Myometrial cell (primary cell): ENCODE measurements around a stretch of chr6.

GRCh38 chr6:37818127-37819276 lies 1.0 kb upstream of the ZFAND3 start:
- RAMPAGE, long total RNA = no peak

DNA sequence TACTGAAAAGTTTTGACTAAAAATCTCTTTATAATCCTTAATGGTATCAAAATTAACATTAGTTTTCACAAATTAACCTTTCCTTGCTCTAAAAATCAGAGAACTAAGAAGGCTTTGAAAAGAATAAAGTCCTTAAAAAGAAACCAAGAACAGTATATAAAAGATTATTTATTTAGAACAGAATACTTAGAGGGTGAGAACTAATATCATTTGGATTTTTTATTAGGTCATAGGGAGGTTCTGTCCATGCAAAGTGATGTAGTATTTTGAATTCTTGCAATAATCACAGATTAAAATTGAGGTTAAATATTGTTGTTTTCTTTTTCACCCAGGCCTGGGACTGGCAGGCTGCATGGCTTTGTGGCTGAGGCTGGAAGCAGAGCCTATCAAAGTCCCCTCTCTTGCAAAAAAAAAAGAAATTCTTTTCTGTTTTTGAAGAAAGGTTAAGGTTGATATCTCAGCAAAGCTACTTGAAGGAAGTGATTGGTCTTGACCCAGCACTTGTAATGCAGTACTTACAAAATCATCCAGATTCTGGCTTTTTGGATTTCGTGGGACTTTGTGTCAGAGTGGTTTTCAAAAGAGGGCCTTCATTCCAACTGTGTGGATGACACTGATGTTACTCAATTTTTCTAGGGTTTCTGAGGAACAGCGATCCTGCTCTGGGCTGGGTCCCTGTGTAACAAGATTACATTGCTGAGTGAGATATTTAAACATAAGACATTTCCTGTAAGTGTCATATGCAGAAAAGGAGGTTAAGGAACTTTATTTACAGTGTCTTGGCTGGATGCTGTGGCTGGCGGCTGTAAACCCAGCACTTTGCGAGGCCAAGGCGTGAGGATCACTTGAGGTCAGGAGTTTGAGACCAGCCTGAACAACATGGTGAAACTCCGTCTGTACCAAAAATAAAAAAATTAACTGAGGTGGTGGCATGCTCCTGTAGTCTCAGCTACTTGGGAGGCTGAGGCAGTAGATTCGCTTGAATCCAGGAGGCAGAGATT lies 6.5 kb downstream of the ZFAND3 start:
- RAMPAGE, long total RNA = no peak

DNA sequence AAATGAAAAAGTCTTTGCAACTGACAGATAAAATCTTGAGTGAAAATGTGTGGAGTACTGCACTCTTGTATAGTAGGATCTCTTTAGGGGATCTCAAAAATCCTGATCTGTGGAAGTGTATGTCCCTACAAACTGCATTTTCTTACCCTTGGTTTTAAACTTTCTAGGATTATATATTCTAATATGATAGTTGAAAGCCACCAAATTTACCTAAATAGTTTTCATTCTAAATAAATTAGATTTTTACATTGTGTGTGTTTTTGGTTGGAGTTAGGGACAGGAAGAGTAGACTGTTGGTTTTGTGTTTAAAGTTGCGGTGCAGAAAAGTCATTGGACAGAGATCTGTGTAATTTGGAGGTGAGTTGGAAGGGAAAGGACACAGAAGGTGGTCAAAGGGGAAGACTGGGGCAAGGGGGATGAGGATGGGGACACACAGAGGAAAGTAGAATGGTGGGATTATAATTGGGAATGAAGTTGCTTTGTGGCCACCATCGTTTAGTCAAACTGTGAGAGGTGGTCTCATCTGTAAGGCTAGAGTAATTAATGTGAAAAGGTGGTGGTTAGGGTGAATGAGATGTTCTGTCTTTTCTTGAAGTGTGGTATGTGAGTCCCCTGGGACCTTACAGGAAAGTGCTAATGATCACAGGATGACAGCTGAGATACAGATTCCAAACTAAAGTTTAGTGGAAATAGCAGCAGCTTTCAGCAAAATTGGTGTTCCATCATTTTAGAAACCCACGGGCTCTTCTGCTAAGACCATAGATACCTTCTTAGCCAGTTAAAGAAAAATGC lies 10.5 kb downstream of the ZFAND3 start:
- RAMPAGE, long total RNA = no peak

DNA sequence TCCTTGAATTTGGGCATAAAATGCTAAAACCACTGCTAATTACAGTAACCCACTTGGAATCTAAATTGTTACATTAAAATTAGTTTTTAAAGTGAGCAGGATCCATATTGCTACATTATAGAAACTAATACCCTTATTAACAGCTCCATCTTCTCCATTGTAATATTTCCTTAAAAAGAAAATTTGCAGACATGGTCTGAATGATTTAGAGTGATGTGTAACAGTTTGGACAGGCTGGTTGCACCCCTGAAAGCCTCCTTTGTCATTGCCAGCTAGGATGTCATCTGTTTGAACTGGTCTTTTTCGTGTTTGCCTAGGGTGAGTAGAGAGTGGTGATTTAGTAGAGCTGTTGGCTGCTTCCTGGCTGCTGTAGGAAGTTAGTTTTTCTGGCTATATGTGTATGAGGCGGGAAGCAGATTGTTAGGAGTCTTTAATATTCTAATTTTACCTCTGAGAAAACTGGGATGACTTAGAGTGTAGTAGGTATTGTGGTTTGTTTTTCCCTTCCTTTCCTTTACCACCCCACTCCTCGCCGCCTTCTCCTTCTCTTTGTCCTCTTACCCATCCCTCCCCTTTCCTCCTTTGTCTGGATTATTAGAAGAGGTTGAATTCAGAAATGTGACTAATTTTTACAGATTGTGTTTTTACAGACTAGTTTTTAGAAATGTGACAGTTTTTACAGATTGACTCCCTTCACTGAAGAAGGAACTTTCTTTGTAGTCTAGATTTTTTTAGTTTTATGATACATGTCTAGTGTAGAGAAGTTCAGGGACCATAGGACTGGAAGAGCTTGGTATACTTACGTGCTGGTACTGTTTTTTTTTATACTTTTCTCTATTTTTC lies 101.3 kb downstream of the ZFAND3 start:
- RAMPAGE, long total RNA = no peak

DNA sequence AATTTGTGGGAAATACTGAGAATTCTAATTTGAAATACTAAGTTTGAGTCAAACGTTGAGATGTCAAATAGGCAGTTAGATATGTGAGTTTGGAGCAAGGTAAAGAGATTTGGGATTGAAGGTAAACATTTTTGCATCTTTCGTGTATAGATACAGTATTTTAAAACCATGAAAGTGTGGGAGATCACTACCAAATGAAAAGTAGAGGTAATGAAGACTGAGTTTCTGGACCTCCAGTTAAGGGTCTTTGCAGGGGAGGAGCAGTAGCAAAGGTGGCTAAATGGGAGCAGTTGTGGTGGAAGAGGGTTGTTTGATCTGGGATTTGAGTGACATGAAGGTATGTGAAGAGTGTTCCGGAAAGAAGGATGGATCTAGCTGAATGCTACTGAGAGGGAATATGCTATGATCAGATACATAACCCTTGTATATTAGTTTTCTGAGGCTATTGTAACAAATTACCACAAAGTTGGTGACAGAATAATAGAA lies 106.3 kb downstream of the ZFAND3 start:
- RAMPAGE, long total RNA = no peak

GRCh38 chr6:38155662-38156475 lies 336.3 kb downstream of the ZFAND3 start:
- RAMPAGE, long total RNA = no peak

DNA sequence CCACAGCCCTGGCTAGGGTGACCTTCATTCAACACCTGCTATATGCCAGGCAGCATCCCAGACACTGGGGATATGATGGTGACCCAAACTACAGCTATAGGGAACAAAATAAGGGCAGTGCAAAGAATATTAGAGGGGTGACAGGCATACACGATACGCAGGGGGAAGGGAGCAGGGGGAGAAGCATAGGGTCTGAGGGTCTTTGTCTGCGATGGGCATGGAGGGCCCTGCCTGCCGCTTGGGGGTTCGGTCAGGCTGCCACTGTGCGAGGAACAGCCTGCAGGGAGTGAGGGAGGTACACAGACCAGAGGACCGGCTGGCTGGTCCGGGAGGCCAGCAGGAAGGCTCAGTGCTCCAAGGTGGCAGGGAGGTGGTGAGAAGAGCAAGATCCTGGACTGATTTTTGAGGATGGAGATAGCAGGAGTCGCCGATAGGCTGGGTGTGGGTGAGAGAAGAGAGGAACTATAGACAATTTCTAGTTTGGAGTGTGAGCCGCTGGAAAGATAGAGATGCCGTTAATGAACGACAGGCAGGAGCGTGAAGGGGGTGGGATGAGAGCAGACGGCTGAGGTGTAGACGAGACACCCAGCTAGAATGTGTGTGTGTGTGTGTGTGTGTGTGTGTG lies 338.4 kb downstream of the ZFAND3 start:
- RAMPAGE, long total RNA = no peak

- RAMPAGE, long total RNA = no peak
Observed at GRCh38 chr6:38400235-38400911, 239.4 kb downstream of the BTBD9 start.

GRCh38 chr6:38481446-38482167 lies 158.1 kb downstream of the BTBD9 start:
- RAMPAGE, long total RNA = no peak

DNA sequence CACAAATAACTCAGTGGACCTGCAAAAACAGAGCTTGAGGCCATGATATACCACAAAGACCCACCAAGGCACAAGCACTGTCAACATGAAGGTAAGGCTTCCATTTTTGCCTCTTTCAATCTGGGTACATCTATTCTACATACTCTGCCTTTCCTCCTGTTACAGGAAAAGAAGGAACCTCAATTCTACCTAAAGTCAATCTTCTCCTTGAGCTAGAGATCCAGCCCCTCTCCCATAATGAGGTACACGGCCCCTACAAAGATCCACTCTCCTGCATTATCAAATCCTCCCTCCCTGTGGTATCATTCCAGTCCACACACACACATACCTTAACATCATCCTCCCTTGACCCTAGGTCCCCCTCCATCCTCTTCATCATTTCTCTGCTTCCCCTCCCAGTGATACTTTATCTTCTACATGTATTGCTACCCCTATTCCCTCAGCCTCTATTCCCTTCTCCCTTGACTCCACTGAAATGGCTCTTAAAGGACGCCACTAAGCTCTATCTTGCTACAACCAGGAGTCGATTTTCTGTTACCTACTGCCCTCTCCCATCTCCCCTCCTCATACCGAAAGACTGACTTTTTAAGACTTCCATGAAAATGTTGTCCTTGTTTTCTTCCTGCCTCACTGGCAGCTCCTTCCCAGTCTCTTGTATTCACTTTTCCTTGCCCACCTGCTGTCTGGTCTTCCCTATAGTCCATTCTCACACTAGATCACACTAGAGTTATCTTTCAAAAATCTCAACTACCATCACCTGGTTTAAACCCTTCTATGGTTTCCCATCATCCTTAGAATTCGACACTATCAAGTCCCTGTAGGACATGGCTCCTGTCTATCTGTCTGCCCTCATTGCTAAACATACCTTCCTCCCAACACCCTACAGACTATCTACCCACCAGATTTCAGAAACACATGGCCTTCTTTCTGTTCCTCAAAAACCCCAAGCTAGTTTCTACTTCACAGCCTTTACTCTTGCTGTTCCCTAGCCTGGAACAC lies 156.7 kb downstream of the BTBD9 start:
- RAMPAGE, long total RNA = no peak

DNA sequence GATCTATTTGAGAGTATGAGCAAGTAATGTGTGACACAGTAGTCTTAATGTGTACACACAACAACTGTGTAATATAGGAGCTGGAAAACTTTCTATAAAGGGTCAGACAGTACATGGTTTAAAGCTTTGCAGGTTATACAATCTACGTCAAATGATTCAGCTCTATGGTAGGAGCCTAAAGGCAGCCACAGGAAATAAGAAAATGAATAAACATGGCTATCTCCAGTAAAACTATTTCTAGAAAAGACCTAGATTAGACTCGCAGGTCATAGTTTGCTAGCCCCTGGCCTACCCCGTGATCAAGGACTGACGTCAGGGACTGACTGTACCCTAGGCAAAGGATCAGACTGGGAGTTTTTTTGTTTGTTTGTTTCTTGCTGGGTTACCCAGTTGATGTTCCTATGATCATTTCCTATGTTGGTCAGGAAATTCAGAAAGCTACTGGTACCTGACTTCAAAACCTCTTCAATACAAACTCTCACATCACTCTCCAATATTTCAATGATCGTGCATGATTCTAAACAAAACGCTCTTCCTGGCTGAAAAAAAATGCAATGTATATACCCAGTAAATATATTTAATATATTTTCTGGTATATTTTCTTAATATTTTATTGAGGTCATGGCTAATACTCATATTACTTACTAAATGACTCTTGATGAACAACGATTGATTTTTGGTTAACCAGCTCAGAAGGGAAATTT lies 39.5 kb downstream of the BTBD9 start:
- RAMPAGE, long total RNA = no peak

DNA sequence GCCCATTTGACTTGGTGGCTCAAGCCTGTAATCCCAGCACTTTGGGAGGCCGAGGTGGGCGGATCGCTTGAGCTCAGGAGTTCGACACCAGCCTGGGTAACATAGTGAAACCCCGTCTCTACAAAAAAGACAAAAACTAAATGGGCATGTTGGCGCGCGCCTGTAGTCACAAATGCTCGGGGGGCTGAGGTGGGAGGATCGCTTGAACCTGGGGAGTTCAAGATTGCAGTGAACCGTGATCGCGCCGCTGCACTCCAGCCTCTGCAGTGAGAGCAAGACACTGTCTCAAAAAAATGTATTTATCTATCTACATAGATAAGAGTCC lies 746 bp upstream of the BTBD9 start:
- RAMPAGE, long total RNA = no peak

- RAMPAGE, long total RNA = no peak
Observed at GRCh38 chr6:38775224-38775765, 60.2 kb downstream of the DNAH8 start.

- RAMPAGE, long total RNA = no peak
Observed at GRCh38 chr6:39187337-39188352, 41.6 kb downstream of the KCNK5 start.

DNA sequence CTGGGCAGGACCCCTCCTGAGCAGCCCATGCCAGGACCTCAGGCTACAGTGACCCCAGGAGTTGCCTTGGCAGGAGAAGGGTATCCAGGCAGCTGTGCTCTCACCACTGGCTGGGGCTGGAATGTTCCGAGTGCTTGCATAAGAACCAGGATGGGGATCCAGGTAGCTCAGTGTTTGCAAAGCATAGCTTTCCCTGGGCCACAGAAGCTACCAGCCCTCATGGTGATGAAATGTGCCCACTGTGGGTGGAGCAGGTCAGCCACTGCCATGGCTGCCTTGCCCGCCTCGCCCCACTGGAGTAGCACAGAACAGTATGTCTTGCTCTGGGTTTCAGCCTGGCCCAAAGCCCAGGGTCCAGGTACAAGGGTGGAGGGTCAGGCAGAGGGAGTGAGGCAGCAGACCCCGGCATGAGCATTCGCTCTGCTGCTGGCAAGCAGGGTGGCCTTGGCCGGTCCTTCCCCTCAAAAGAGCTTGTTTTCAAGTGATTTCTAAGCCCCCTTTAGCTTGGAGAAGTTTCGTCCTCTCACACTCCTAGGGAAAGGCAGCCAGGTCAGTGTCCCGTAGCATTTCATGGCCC lies 34.7 kb downstream of the KCNK17 start:
- RAMPAGE, long total RNA = no peak

DNA sequence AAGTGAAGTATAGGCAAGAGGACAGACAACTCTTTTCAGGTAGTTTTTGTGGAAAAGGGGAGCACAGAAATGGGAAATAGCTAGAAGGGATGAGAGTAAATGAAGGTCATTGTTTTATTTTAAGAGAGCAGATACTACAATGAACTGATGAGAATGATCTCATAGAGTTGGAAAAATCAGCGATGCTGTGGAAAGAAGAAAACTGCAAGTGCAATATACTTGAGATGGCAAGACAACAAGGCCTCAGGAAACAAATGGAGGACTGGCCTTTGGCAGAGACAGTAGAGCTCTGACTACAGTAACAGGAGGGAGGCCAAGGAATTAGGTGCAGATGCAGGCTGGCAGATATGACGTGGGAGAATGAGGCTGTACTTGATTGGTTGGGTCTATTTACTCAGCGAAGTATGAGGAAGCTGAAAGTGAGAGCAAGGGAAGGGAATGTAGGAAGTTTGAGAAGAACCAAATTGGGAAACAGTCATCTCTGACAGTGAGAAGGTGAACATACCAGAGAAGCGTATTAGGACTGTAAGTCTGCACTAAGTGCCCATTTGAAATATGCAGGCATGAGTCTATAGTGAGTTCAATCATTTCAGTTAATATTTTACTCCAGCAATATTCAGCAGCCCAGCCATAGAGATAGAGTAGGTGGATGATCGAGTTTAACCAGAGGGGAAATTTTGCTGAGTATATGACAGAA lies 40.0 kb downstream of the KIF6 start:
- RAMPAGE, long total RNA = no peak

DNA sequence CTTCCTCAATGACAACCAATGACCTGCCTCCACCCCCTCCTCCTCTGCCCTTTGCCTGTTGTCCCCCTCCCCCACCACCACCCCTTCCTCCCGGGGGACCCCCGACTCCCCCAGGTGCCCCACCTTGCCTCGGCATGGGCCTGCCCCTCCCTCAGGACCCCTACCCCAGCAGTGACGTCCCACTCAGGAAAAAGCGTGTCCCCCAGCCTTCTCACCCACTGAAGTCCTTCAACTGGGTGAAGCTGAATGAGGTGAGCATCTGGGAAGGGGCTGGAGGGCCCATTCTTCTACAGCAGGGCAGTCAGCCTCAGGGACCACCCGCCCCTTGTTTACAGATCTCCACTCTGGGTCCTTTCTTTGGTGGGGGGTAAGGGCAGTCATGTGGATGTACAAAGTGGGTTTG lies 55.0 kb downstream of the MOCS1 start:
- RAMPAGE, long total RNA = no peak

DNA sequence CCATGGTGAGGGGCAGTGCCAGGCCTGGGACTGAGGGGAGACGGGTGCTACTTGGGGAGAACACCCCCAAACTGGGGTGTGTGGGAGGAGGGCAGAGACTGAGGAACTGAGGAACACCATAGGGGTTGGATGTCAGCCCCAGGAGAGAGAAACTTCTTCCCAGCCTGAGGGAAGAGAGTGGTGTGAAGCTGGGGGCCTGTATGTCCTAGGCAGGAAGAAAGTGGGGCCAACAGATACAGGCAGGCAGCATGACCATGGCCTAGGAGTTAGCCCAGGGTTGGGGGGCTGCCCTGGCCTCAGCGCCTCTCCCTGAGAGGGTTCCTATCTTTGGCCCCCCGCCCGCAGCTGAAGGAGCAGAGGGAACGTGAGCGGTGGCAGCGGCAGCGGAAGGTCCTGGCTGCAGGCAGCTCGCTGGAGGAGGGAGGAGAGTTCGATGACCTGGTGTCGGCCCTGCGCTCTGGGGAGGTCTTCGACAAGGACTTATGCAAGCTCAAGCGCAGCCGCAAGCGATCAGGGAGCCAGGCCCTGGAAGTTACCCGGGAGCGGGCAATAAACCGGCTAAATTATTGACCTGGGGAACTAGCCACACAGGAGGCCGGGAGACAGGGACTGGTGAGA lies 32.7 kb downstream of the MOCS1 start:
- RAMPAGE, long total RNA = no peak

GRCh38 chr6:40298541-40298819 lies 288.7 kb downstream of the LRFN2 start:
- RAMPAGE, long total RNA = no peak

- RAMPAGE, long total RNA = no peak
Observed at GRCh38 chr6:40523697-40524224, 63.4 kb downstream of the LRFN2 start.